Measurements from ENCODE around the genes NCAPD3, GLB1L3 and B3GAT1.

- PRO-cap, 2 experiments = peak in 1 of 2 experiments; most common minus-strand start chr11:134069808 (in 1)
Measured at GRCh38 chr11:134069340-134069861, 529 bp downstream of the JAM3 start.

- PRO-cap, 2 experiments = peak in 2 of 2 experiments; most common plus-strand start chr11:134224103 (in 2); most common minus-strand start chr11:134223956 (in 2)
Measured at GRCh38 chr11:134223686-134224738, at the start of gene NCAPD3. TSS of gene NCAPD3 (minus strand) at chr11:134223967.

- PRO-cap, 2 experiments = no peak in any of the 2 experiments
Measured at GRCh38 chr11:134275899-134277068, at the start of gene GLB1L3. TSS of gene GLB1L3 (plus strand) at chr11:134276379.

- PRO-cap, 2 experiments = no peak in any of the 2 experiments
Measured at GRCh38 chr11:134411802-134413075, at the start of gene B3GAT1. TSS of gene B3GAT1 (minus strand) at chr11:134412242.

DNA sequence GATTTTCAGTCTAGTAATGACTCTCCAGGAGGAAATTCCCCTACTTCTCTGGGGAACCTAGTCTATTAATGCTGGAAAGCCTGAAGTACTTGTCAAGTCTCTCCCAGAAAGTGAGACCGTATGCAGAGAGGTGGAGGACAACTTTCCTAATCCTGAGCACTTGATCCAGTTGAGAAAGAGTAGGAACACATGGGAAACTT, 588.1 kb upstream of the B3GAT1 start:
- PRO-cap, 2 experiments = no peak in any of the 2 experiments

All from right ventricle myocardium (tissue), 1 donor.